H9 (cell line): ENCODE measurements around the genes EXOSC3 and FOXD4L6.

DNA sequence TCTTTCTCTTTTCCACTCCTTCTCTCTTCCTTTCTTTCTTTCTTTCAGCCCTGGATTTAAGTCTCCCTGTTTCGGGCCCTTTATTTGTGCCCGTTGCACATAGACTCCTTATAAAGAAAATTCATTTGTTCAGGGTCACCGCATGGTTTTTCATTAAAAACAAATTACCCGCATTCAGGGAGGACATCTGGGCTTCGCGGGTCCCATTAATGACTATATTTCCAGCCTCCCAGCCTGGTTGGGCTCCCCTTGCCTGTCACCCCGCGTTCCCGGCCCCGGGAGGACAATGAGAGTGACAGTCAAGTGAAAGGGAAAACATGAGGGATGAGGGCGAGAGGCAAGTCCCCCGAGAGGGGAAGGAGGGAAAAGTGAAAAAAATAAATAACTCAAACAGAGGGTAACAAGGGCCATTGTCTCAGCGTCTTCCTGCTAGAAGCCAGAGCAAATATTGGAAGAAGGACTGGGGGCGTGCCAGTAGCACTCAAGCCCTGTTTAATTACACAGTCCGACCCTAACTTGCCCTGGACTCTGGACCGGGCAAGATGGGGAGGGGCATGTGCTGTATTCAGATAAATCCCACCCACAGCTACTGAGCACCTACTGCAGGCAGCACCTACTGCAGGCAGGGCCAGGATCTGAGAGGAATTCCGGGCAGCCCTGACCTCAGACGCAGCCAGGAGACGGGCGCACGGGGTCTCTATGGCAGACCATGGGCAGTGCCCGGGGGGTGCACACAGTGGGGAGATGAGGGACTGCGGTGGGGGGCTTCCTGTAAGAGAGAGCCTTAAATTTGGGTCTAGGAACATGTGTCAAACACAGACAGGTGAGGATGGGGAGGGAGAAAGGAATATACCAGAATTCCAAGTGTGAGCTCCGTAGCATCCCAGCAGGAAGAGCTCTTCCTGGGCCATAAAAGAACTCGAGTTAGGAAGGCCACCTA is 166.1 kb downstream of the PAX5 start:
- PRO-cap: no peak

DNA sequence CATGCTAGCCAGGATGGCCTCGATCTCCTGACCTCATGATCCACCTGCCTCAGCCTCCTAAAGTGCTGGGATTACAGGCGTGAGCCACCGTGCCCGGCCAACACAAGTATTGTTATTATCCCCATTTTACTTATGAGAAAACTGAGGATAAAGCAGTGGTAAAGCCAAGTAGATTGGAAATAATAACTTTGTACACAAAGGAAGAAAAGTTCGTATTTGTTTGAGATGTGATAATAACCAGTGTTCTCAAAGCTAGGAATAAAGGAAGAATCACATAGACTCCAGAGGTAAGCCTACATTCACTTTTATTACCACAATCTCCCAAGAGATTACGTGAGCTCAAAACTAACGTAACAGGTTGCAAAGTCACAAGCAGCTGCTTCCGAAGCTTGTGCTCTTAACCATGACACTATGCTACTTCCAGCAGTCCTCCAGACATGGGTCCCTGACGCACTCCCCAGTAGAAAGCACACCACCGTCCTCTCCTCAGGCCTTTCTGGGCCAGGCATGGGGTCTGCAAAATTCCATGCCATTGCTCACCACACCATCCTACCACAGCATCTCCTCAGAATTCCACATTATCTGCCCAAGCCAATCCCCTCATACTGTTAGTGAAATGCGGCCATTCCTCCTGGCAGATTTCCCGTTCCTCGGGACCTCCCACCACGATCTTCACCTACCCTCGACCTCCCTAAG is 84.7 kb downstream of the PAX5 start:
- PRO-cap: no peak

DNA sequence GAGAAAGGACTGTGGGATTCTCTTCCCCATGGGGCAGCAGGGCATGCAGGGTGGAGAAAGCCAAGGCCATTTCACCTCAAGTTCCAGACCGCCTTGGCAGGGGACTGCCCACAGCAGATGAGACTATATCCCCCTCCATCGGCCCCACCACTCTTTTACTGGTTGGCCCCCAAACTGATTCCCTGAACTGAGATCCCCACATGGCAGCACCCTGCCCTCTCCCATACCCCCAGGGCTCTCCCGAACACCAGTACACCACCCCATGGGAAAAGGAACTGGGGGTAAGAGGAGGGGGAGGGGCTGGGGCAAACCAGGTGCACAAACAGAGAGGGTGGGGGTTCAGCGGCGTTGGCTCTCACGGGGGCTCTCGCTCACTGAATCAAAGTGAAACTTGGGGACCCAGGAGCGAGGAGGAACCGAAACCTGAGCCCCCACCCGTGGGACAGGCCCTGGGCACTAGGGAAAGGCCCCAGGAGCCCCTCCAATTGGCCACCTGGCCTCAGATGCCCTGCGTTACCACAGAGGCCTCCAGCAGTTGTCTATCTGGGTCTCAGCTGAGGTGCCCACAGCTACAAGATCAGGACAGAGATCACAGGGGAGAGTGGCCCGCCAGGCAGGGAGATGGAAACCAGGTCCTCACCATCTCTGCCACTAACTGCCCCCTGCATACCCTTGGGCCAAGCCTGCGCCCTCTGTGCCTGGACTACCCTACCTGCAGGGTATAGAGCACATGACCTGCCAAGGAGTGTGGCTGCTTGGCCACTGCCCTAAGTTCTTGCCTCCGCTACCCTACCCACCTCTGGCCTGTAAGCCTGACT is 40.2 kb downstream of the PAX5 start:
- PRO-cap: no peak

DNA sequence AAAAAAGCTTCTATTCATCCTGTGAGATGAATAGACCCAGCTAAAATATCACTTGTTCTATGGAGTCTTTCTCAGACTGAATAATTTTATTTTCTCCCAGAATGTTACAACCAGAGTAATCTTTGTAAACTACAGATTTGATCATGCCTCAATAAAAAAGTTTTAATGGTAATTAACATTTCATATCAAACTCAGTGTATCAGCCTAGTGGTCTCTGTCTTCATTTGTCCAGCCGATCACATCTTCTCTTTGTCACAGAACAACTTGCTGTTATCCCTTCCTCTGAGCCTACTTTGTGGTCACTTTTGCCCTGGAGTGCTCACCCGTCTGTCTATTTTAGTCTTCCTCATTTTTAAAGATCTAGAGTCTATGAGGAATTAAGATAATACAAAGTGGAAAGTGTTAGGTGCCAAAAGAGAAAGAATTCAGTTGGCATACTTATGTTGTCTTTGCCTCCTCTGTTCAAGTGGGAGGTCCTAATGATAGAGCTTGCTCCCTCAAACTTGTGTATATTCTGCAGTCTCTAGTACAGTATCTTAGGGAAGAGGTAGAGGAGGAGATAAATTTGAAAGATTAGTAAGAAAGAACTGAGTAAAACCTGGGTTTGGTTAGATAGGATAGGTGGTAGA is 77.9 kb downstream of the ZCCHC7 start:
- PRO-cap: no peak

GRCh38 chr9:37302196-37302885 is 120.2 kb upstream of the GRHPR start:
- PRO-cap: no peak

- PRO-cap: no peak
Measured at GRCh38 chr9:37429474-37430396, 7.2 kb downstream of the GRHPR start.

- PRO-cap: bidirectional peak, plus-strand start at chr9:37434112, minus-strand start at chr9:37433948
Measured at GRCh38 chr9:37433410-37434725, 11.4 kb downstream of the GRHPR start.

GRCh38 chr9:37503578-37504259 is 18.0 kb downstream of the POLR1E start:
- PRO-cap: no peak

DNA sequence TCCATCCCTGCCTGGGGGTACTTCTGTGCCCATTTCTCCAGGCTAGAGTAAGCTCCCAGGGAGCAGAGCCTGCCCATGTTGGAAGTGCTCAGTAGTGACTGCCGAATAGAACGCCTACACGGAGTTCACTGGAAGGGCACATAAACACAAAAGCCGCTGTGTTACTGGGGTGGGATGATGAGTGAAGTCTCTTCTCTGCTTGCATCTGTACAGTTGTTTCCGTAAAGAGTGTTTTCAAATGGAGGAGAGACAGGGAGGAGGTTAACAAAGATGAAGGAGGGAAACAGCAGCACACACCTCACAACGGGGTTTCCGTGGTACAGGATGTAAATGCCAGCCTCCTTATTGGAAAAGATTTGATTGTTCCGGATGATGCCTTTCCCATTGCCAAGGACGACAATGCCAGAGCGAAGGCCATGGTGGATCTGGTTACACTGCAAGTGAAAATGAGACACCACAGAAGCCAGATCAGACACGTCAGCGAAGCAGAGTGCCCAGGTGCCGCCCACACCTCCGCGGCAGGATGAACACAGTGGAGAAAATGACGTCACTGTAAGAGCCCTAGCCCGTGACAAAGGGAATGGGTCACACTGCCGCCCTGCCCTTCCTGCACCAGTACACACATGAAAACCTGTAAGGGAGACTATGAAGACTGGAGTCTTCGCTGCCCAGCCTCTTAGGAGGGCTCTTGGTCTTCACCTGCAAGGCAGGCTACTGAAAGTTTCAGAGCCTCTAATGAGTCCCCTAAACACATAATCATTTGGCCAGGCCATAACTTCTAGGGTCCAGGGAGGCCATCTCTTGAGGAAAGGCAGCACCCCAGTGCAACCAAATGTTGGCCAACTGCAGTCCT is 43.3 kb downstream of the POLR1E start:
- PRO-cap: no peak

- PRO-cap: no peak
Measured at GRCh38 chr9:37646981-37647209, 3.9 kb upstream of the FRMPD1 start.

DNA sequence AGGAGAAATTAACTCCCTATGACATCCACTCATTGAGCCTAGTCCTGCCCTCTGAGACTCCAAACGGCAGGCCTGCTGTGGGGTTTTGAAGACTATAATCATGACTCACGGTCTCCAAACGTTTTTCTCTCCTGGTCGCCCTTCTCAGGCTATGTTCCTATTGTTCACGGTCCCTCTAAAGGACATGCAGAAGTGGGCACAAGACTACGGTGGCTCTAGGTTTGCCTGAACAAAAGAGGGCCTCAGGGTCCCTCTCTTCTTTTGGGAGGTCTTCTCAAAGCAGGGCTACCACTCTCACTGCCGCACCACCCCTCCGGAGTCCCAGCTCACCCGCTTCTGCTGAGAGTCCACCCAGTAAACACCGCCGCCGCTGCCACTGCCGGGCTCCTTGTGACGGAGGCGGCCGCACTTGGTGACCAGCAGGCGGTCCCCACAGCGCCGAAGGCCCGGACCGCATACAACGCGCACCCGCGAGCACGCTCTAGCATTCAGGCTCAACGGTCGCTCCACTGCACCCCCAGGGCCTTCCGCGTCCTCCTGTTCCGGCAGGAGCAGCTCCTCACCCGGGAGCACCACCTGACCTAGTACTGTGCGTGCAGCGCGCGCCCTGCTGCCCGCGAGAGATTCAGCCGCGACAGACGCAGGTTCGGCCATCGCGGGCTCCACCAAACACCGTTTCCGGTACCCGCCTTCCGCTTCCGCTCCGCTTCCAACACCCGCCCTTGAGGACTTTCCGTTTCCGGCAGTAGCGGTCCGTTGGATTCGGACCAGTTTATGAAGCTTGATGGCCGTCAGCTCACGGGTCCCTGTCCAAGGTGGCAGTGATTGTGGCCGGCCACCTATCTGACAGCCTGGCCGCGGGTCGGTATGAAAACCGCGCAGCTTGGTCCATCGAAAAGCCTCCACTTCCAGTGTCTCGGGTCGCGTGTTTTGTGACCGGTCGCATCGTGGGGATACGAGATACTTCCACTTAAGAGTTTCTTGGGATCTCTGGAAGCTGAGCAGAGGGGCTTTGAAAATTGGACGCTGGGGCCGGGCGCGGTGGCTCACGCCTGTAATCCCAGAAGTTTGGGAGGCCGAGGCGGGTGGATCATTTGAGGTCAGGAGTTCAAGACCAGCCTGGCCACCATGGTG is at the start of gene EXOSC3:
Gene EXOSC3 (minus strand): TSS at position 674 of the 1,134 bp plus-strand sequence.
- PRO-cap: bidirectional peak, plus-strand start at position 433 of the sequence, minus-strand start at position 583 of the sequence

DNA sequence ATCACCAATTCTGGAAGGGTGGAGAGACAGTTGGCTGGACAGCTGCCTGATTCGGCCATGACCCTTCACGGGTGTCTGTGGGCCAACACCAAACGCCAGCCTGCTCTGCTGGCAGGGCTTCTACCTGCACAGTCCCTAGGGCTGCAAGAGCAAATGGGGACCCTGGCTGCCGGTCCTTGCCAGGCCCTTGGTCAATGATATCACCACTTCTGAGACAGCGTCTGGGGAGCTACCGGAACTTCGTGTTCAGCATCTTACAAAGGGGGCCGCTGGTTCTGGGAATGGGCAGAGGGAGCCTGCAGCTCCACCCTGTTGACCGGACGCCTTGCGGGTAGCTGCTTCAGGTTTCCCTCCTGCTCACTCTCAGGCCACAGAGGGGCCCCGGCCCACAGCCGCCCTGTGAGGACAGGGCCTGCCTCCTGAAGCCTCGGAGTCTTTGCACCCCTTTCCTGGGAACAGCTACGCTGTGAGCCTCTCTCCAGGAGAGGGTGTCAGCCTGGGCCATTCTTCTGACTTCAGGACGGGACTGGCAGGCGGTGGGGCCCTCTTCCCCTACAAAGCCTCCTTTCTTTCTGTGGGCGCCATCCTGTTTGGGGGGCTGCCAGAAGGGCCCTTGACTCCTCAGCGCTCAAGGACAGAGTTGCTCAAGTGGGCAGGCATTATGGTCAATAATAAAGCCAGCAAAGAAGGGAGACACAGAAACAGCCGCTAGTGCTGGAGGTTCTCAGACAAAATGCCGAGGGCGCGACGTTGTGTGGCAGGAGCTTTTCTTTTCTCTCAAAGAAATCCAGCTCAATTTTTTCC is 12.5 kb upstream of the SLC25A51 start:
- PRO-cap: no peak

DNA sequence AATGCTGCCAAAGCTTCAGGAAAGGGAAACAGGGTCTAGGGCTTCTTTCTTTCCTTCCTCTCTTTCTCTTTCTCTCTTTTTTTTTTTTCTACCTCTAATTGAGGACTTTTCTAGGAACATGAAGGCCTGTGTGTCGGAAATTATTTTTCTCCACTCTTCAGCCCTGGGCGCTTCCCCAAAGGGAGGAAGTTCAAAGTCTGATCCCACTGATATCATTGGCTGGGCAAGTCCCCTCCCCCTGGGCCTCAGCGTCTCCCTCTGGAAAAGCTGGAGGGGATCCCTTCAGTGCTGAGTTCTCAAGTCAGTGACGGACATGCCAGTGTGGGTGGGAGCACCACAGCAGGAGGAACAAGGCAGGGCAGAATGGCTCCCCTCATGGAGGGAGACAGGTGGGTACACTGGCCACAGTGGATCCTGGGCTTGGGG is 24.0 kb upstream of the SLC25A51 start:
- PRO-cap: no peak

DNA sequence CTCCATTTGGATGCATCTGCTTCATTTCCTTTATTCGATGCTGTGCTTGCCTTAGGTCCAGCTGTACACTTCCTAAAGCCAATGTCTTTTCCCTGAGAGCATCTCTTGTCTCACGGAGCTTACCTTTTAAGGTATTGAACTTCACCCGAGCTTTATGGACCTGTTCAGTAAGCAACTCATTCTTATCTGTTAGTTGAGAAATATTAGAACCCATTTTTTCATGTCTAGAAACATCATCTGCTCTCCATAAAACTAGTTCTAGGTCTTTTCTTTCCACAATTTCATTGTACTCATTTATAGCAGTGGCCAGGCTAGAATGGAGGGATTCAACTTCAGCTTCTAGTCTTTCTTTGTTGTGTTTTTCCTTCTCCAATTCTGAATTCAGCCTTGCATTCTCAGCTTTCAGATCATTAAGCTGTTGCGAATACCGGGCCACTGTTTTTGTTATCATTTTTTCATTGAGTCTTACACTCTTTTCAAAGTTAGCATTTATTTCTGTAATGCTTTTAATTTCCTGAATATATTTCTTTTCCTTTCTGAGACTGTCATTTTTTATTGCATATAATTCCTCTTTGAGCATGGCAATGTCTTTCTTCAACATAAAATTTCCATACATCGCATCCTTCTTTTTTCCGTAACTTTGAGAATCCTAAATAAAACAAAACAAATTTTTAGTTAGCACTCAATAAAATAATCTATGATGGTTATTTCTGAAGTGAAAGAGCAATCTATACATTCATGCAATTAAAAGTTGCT is 24.5 kb downstream of the ANKRD18A start:
- PRO-cap: no peak

- PRO-cap: no peak
Measured at GRCh38 chr9:38706398-38706867, 13.5 kb downstream of the FAM240B start.

- PRO-cap: no peak
Measured at GRCh38 chr9:38949621-38950177, 229.8 kb upstream of the FAM240B start.

GRCh38 chr9:39809111-39810322 is 454.0 kb downstream of the SPATA31A1 start:
- PRO-cap: unidirectional peak, plus-strand start at chr9:39809194; bidirectional peak, plus-strand start at chr9:39809433, minus-strand start at chr9:39809291; bidirectional peak, plus-strand start at chr9:39809682, minus-strand start at chr9:39809681; bidirectional peak, plus-strand start at chr9:39809760, minus-strand start at chr9:39809755

DNA sequence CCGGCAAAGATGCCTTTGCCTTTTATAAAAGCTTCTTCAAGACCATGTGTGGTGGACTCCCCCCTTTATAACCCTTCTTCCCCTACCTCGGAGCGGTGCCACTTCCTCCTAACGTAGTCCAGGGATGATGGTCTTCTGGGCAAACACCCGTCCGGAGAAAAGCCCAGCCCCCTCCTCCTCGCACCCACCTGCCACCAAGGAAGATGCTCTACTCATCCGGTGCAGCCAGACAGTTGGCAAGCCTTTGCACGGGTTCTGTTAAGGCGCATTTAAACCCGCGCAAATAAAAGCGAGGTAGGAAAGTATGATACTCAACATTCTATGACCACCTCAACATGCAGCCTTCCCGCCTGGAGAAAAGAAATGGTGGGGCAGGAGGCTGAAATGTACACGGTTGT is at the start of gene FOXD4L6:
Gene FOXD4L6 (minus strand): TSS at position 136 of the 398 bp plus-strand sequence.
- PRO-cap: no peak

DNA sequence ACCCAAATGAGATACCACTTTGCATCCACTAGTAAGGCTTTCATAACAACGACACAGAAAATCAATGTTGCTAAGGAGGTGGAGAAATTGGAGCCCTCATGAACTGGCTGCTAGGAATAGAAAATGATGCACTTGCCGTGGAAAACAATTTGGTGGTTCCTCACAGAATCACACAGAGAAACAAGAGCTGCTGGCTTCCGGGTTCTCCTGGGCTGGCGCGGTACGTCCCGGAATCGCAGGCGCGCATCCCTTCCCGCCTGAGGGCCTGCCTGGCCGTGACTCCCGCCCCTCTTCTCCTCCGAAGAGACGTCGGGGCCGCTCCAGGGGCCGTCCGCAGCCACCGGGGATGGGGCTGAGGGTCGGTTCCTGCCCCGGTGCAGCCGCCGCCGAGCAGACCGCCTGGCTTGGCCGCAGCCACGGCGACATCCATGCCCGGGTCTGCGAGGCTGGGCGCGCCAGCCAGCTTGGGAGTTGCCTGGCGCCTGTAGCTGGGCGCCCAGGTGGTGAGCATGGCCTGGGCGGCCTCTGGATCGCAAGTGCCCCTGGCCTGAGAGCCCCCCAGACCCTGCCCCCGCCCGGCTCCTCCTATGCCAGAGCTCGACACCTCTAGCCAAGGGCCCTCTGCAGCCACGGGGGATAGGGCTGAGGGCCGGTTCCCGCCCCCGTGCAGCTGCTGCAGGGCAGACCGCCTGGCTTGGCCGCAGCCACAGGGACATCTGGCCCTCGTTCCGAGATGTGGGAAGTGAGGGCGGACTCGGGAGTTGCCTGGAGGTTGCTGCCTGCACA is 83.9 kb upstream of the ZNG1F start:
- PRO-cap: unidirectional peak, plus-strand start at position 253 of the sequence

GRCh38 chr9:61856273-61856925 is 666.6 kb downstream of the SPATA31A7 start:
- PRO-cap: no peak